Iris pigment epithelial cell (primary cell): ENCODE measurements around a stretch of chr1.

- RRBS: no CpG with 5 or more reads among the region's 7 CpGs
Measured at GRCh38 chr1:236129165-236129900, 13.0 kb upstream of the GPR137B start.

DNA sequence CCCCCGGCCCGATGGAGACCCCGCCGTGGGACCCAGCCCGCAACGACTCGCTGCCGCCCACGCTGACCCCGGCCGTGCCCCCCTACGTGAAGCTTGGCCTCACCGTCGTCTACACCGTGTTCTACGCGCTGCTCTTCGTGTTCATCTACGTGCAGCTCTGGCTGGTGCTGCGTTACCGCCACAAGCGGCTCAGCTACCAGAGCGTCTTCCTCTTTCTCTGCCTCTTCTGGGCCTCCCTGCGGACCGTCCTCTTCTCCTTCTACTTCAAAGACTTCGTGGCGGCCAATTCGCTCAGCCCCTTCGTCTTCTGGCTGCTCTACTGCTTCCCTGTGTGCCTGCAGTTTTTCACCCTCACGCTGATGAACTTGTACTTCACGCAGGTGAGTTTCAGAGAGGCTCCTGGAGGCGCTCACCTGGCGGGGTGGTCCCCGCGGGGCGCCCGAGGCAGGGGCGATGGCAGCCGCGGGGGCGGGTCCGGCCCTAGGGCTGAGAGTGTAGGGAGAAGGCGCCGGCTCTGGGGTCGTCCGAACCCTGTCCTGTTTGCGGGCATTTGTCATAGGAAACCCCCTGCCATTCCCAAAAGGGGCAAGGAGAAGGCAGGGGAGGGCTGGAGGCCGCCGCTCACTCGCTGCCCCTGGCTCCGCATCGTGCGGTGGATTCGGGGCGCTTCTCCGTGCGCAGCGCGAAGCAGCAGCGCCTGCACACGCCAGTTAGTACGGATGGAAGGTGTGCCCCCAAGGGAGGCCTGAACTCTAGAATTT lies 498 bp downstream of the GPR137B start:
- RRBS: 2% methylated on average over 10 of the region's 62 CpGs

- RRBS: no CpG with 5 or more reads among the region's 15 CpGs
Measured at GRCh38 chr1:236150431-236150908, 8.1 kb downstream of the GPR137B start.

DNA sequence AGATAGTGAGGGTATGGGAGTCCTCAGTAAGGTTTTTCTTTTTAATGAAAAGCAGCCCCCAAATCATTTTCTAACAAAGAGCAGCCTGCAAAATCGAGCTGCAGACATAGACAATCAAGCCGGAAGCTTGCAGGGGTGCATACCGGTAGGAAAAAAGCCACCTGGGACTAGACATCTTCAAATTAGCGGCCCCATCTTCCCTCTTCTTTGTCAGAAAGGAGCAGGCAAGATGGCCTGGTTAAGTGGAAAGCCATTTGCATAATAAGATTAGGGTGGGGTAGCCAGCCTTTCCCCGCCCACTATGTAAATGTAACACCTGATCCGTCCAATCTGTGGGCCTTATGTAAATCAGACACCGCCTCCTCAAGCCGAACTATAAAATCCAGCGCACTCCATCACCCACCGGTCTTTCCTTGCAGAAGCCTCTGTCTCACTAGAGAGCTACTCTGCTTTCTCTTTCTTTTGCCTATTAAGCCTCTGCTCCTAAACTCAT lies 6.3 kb upstream of the ERO1B start:
- RRBS: no CpG with 5 or more reads among the region's 10 CpGs

DNA sequence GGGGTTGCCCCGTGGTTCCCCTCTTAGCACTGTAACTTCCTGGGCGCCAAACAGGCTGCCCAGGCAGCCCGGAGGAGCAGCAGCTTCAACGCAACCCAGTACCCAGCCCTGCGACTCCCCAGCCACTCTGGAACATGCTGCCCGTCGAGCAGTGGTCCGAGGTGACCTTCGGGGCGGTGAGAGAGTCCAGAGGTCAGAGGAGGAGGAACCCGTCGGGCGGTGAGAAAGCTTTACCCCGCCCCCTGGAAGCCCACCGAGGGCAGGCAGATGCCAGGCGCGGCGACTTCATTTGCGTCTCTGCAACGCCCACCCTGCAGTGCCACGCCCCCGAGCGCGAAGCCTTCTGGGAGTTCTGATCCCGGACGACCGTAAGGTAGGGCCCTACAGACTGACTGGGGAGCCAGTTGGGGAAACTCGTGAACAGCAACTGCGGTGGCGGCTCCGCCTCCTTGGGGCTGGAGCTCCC lies 46.1 kb upstream of the EDARADD start:
- RRBS: 87% methylated on average over 3 of the region's 31 CpGs

DNA sequence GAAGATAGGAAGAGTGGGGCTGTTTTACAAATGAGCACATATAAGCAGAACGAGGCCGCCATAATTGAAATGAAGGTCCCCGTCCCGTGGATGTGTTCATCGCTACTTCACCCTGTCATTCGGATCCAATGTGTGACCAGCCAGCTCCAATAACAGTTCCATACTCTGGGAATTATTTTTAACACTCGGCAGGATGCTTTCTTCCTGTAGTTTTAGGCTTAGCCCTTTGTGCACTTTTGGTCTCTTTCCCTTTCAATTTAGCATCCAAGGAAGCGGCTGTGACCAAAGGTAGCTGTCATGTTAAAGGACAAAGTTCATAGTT lies 33.3 kb upstream of the LGALS8 start:
- RRBS: no CpG with 5 or more reads among the region's 8 CpGs

DNA sequence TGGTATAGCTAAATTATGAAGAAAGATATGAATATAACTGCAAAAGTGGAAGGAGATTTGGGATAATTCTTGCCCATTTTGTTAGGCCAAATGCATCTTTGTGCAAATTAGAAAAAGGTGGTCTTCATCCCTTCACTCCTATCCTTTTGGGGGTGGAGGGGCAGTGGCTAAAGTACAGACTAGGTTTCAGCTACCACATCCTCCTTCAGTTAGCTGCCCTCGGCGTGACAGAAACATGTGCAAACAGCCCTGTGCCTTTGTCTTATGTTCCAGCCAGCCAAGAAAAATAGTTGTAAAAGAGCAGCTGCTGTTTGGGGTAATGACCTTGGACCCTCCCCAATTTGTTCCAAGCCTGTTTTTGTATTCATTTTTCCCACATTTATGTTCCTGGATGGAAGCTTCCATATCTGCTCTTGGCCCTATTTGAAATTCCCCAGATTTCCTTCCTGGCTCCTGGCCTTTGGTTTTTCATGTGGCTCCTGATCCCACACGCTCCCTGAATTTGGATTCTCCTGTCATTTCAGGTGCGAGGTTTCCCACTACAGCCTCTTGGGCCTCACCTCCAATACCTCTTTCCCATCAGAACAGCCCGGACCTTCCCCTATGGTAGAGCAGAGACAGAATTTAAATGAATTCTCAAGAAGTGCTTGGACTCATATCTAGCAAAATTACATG lies 8.2 kb upstream of the LGALS8 start:
- RRBS: no CpG with 5 or more reads among the region's 5 CpGs

GRCh38 chr1:236843746-236844302 lies 48.7 kb downstream of the MTR start:
- RRBS: no CpG with 5 or more reads among the region's 2 CpGs

- RRBS: no CpG with 5 or more reads among the region's 5 CpGs
Measured at GRCh38 chr1:237011276-237011871, 7.1 kb upstream of the MT1HL1 start.

DNA sequence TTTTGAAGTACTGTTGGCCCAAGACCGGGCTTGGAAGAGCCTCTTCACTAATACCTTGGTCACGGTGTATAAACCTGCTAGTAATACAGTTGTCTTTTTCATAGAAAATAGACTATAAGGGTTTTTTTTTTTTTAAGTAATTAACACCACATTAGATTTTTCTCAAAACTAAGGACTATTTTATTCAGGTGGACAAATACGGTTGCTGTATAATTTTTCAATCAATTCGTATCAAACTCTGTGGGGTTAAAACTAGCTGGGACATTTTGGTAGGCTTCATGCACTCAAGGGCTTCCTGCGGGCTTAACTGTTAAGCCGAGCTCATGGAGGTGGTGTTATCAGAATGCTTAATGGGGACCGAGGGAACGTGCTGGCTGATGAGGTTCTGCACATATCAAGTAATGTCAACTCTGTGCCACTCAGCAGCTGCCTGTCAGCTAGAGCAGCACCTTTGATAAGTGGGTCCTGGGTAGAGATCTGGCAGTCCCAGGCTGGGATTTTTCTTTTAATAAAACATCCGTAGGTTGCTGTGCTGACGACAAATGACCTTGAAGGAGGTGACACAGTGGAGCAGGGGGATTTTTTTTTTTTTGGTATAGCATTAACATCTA lies 2.2 kb downstream of the RYR2 start:
- RRBS: no CpG with 5 or more reads among the region's 10 CpGs

- RRBS: no CpG with 5 or more reads among the region's 6 CpGs
Measured at GRCh38 chr1:237154114-237154742, 112.2 kb downstream of the RYR2 start.

- RRBS: no CpG with 5 or more reads among the region's 5 CpGs
Measured at GRCh38 chr1:238590142-238590524, 699.4 kb upstream of the ZP4 start.

- RRBS: 6% methylated on average over 10 of the region's 25 CpGs
Measured at GRCh38 chr1:239387394-239387752, 1.0 kb downstream of the CHRM3 start.

- RRBS: 5% methylated on average over 6 of the region's 27 CpGs
Measured at GRCh38 chr1:239387753-239388262, 1.4 kb downstream of the CHRM3 start.

- RRBS: no CpG with 5 or more reads among the region's 8 CpGs
Measured at GRCh38 chr1:239684314-239685038, 298.1 kb downstream of the CHRM3 start.

GRCh38 chr1:239731069-239731595 lies 344.8 kb downstream of the CHRM3 start:
- RRBS: no CpG with 5 or more reads among the region's 5 CpGs

DNA sequence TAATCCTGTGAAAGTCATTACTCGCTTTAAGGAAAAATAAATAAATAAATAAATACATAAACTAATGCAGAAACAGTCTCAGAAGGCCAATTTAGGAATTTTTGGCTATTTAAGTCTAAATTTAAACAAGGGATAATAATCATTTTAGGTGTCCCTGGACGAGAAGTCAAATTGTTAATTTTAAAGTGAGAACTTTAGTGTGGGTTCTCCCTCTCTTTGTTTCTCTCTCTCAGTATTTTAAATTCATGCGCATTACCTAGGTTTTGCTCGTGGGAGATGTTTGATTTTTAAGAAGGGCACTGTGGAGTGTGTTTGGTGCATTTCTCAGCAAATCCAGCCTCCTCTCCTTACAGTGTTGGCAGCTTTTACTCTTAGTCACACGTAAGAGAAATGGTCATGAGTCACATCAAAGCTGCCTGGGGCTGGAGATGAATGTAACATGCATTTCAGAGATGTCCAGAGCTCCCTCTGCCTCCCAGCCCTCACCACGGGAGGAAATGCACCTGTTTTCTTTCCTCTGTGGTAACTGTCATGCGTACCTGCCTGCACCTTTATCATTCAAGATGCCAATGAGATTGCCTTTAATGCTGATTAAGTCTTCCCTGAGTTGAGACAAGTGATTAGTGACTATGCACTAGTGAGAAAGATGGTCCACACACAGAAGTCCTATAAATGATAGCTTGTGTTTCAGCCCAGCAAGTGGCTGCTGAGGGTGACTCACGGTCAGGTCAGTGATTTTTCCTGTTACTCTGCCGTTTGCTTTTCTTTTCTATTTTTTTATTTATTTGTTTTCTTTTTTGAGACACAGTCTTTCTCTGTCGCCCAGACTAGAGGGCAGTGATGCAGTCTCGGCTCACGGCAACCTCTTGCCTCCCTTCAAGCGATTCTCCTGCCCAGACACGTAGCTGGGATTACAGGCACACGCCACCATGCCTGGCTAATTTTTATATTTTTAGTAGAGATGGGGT lies 277.4 kb upstream of the FMN2 start:
- RRBS: no CpG with 5 or more reads among the region's 15 CpGs

DNA sequence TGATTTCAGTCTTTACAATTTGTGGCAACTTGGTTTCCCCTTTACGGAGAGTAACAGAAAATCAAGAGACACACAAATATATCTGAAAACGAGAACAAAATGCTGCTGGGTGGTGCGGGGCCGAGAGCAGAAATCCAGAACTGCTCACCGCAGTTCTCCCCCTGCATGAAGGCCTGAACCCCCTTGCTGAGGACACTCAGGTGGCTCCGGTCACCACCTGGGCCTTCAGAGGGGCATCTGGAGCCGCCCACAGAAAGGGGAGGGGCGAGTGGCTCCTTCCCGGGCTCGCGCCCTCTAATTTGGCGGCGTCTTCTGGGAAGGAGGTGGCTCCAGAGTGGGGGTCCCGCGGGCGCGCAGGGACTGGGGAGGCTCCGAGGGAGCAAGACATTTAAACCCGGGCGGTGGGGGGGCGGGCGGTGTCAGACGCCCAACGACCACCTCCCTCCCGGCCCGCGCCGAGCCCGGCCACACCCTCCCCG lies 94.4 kb upstream of the FMN2 start:
- RRBS: 7% methylated on average over 12 of the region's 30 CpGs

DNA sequence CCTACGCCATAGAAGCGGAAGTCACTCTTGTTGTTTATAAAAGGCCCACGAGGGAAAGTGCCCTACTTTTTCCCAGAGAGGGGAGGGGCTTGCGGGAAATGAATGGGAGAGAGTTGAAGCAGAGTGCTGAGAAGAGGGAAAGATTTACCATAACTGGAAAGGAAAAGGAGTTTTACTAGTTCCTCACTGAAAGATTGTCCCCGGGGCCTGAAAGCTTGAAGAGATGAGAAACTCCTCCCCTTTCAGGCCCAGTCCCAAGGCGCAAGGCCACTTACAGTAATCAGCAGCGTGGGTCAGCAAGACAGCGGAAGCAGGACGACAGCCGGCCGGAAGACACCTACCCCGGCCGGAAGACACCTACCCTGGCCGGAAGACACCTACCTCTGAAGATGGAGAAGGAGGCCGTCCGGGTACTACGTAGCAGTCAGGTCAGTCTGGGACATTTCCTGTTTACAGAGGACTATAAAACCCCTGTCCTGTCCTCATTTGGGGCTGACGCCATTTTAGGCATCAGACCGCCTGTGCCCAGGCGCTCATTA lies 222.3 kb downstream of the RGS7 start:
- RRBS: no CpG with 5 or more reads among the region's 20 CpGs

DNA sequence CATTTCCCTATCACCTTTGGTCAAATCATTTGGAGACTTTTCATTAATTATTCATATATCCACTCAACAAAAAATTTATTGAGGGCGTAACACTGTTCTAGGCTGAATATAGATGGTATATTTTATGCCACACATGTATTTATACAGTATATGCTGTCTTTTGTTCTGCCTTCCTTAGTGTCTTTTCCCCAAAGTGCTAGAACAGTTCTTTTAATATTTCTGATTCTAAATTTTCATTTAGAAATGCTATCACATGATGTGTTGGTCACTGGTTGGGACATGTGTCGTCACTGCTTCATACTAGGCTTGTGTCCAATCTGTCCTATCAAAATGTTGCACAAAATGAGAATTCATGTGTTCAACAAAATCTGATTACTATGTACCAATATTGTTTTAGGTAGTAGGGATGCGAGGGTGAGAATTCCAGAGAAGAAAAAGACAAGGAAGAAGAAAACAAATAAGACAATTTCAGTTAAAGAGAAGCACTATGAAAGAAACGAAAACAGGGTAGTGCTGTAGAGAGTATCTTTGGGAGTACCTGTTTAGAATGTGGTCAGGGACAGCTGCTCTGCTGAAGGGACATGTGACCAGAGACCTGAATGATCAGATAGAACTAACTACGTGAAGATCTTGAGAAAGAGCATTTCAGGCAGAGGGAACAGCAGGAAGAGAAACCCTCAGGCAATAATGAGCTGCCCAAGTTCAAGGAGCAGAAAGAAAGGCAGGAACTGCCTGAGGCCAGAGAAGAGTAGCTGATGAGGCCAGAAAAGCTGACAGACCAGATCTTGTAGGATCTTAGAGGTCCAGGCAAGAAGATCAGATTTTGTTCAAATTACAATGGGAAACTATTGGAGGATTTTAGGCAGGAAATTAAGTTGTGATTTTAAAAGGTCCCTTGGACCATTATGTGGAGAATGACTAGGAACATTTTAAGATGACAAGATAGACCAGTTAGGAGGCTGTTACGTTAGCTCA lies 1.4 kb downstream of the KMO start:
- RRBS: no CpG with 5 or more reads among the region's 6 CpGs